Frontal cortex (tissue), 2 donors: ENCODE data around the gene PCDHGC3.

DNA sequence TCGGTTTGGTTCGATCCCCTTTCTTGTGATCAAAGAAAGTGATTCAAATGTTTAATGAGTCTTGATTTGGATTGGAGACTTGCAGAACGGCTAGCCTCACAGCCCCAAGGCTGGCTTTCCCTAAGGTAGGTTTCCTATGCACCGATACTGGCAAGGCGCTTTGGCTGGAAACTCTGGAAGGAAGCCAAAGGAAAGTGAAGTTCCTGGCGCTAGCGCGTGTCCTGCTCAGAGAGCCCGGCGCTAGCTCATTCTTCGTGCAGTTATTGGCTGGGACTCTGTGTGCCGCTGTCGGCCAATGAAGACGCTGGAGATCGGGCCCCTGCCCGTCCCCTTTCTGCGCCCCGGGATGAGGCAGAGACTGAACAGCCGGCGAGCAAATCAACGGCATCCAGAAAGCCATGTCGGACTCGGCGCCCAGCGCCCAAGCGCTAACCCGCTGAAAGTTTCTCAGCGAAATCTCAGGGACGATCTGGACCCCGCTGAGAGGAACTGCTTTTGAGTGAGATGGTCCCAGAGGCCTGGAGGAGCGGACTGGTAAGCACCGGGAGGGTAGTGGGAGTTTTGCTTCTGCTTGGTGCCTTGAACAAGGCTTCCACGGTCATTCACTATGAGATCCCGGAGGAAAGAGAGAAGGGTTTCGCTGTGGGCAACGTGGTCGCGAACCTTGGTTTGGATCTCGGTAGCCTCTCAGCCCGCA lies at the start of gene PCDHGC3:
PCDHGC3 (plus strand) TSS at position 354 of the 697 bp plus-strand sequence.
- RAMPAGE, long total RNA: no peak

DNA sequence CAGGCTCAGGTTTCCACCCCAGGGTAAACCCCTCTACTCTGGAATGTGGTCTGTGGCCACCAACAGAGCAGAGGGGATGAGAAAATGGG lies 25.5 kb downstream of the PCDHGC5 start:
- RAMPAGE, long total RNA: no peak

DNA sequence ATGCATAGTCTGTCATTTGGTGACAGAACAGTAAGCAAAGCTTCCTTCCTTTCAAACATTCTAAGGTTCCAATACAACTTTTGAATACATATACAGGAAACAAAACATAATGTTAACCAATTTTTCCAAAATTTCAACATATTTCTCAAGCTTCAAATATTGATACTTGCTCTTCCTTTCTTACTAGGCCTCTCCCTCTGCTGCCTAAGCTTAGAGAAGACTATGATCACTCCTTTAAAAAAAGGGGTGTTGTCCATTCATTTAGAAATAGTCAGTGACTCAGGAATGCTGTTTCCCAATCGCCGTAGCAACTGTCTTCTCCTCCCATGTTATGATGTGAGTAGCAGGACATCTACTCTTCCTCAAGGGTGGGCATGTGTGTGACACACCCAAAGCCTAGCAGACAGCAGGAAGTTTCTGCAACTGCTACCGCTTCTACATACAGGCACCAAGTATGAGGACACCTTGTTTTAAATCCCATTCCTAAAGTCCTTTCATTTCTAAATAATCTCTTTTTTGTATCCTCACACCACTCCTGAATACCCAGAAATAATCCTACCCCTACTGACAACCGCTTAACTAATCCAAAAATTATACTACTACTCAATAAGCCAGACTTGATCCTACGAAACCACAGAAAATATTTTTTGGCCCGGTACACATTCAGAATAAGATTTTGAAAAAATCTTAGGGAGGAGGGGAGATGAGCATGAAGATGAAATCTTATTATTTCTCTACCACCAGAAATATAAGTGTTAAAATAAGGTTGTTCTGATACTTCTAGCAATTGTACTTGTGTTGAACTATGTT lies 14.4 kb downstream of the DIAPH1 start:
- RAMPAGE, long total RNA: no peak

GRCh38 chr5:141622940-141623864 lies 4.4 kb upstream of the DIAPH1 start:
- RAMPAGE, long total RNA: no peak

- RAMPAGE, long total RNA: no peak
Measured at GRCh38 chr5:141644103-141644831, 7.0 kb downstream of the FCHSD1 start.

DNA sequence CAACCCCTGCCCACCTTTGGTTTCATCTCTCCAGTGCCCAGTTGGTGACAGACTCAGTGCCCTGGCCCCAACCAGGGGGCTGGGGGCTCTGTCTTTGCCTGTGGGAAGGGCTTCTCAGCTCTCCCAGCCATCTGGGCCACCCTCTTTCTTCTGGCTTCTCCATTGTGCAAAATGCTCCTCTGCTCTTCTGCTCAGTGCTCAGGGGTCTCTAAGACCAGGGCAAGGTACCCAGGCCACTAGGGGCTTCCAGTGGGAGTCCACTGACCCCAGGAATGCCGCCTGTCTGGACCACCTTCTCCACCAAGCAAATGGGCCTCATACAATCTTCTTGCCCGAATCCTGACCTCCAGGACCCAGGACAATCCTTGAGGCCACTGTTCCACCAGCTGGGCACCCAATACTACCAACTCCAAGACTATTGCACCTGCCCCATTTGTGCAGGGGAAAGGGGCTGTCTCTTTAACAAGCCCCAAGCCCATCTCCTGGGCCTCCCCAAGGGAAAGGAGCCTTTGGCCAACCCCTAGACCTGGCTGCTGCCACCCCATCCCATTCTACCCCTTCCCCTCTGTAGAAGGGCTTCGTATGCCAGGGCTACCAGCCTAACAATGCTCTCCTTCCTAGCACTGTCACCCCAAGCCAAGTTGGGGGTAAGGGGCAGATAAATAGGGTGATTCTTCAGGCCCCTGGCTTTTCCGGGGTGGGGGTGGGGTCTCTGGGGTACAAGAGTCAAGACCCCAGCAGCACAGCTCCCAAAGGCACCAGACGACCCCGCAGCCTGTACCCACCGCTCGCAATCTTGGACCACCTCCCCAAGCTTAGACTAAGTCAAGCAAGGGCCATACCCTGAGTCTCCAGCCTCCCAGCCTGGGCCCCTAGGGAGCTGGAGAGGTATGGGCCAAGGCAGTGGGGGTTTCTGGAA lies 26.3 kb downstream of the PCDH1 start:
- RAMPAGE, long total RNA: no peak

- RAMPAGE, long total RNA: no peak
Measured at GRCh38 chr5:141877736-141878097, 493 bp downstream of the PCDH1 start.

GRCh38 chr5:141940674-141941273 lies 17.1 kb downstream of the DELE1 start:
- RAMPAGE, long total RNA: no peak

DNA sequence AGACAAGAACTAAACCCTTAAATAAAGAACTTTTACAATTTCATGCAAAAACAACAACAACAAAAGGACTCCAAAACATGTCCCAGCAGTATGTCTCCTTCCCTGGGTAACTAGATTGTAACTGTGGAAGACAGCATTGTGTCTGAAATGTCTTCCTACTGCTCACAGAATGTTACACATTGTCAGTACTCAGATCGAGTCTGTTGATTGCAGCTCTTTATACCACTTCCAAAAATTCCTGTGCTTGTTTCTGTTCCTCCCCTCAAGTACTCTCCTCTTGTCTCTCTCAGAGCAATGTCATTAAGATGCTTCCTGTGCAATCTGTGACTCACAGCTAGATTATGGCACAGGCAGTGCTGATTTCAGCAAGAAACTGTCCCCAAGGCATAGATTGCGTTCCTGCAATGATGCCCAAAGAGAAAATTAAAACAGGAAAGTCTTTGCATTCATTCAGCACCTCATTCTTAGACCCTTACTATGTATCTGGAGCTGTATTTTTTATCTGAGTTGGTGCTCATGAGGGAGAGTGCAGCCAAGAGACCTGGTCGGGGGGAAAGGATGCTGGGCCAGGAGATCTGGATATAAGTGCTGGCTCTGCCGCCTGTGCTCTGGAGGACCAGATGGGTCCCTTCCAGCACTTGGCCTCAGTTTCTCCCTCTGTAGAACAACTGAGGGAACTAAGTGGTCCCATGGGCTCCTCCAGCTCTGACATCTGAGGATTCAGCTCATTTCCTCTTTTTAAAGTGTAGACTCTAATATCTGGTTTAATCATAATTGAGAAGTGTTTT lies 40.7 kb upstream of the GNPDA1 start:
- RAMPAGE, long total RNA: no peak

DNA sequence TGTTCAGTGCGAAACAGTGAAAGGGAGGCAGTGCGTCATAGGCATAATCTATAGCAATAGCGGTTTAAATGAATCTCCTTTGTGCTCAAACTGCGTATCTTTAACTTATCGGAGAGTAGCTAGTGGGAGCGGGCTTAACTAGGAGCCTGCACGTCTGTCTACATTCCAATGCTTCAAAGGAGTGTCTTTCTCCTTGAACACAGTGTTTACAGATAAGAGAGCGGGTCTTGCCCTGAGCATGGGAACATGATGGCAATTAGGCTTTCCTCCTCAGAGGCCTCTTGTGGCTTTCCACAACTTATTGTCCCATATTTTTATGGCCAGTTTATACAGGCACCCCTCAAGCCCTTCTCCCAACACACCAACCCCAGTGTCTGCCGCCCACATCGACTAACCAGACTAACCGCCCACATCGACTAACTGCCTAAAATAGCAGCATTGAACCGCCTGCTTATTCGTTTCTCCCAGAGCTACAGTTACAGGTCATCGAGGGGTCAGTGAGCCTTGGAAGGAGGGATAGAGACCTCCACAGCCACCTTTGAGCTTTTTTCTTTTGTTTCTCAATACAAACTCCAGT lies 19.5 kb upstream of the NDFIP1 start:
- RAMPAGE, long total RNA: no peak

GRCh38 chr5:142137108-142138110 lies 28.8 kb downstream of the NDFIP1 start:
- RAMPAGE, long total RNA: no peak

- RAMPAGE, long total RNA: no peak
Measured at GRCh38 chr5:142223759-142224268, 101.0 kb downstream of the SPRY4 start.

DNA sequence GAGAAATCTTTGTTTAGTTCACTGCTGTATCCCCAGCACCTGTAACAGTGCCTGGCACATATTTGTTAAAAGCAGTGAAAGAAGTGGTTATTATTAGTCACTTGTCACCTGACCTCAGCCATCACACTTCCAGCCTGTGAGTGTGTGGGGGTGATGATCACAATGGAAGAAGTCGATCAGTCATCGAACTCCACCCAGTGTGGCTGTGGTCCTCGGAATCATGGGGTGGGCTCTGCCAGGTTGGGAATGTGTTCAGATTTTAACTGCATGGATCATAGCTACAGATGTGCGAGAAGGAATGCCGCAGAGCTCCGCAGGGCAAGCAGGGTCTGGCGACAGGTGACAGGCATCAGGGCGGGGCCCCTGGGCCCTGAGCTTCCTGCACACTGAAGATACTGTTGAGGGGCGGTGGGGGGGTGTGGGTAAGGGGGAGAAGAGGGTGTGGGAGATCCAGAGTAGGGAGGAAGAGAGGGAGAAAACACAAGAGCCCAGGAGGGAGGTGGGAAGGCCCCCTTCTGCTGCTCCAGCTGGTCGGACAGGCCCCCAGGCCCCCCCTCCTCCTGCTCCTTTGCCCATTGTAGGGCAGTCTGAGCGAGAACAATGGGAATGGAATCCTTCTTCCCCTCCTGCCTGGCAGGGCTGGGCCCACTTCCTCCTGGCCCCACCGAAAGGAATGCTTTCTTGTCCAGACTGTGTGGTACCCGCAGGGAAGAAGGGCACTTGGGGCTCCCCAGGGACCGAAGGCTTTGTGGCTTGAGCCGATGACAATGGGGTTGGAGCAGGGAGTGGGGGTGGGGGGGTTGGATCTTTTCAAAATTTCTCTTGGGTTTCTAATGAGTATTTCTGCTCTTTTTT lies 89.5 kb downstream of the SPRY4 start:
- RAMPAGE, long total RNA: no peak

DNA sequence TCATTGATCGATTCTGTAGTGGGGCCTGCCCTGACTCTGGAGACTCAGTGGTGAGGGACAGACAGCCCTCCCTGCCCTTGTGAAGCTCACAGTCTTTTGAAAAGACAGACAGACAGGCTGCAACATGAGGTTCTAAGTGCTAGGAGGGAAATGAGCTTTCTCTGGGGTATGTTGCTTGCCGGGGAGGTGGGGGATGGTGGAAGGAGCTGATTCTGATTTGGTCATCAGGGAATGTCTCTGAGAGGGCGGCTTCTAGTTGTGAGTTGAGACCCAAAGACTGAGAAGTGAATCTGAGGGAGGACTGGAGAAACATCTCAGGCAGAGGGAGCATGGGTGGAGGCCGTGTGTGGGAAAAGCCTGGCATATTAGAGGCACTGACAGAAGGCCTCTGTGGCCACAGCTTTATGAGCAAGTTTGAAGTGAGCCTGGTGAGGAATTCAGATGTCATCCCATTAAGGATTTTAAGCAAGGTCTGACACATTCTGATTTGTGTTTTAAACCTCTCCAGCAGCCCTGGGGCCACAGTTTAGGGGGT lies 2.7 kb upstream of the SPRY4 start:
- RAMPAGE, long total RNA: no peak

DNA sequence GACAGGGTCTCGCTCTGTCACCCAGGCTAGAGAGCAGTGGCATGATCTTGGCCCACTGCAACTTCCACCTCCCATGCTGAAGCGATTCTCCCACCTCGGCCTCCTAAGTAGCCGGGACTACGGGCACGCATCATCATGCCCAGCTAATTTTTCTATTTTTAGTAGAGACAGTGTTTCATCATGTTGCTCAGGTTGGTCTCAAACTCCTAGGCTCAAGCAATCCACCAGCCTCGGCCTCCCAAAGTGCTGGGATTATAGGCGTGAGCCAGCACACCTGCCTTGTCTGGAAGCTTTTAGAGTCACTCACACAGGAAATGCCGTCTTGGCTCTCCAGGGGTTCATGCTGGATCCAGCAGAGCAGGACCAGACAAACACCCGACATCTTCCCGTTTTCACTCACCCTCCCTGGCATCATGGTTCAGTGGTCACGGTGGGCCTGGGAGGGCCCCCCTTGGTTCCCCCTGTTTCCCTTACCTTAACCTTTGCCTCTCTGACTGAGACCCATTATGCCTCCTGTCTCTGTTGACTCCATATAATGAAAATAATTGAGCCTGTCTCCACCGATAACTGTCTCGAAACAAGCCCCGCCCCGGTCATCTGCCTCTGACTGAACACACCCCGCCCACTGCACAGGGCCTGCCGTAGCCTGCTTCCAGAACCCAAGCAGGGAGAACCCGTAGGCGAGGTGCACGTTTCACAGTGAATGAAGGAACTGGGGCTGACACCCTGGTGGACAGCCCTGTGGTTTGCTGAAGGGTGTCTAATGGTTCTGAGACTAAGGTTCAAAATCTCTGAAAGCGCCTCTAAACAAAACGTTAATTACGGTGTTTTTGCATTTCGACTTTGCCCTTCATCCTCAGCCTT lies 39.5 kb upstream of the SPRY4 start:
- RAMPAGE, long total RNA: no peak

- RAMPAGE, long total RNA: no peak
Measured at GRCh38 chr5:142432122-142432747, 107.4 kb upstream of the SPRY4 start.

- RAMPAGE, long total RNA: no peak
Measured at GRCh38 chr5:142438481-142439115, 113.8 kb upstream of the SPRY4 start.

DNA sequence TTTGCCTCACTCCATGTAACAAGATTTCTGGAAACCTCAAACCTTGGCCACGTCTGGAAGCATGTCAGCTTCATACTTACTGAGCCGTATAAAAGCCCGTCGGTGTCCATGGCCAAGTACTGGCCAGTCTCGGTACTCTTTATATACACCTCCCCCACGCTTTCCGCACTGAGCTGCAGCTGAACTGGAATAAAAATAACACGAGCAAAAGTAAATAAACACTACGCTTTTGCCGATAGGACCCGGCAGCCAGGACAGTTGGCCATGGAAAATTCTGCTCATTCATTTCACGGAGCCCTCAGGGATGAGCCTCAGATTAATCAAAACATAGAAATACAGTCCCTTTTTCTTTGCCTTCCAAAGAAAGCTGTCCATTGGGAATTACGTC lies 85.3 kb downstream of the FGF1 start:
- RAMPAGE, long total RNA: no peak

DNA sequence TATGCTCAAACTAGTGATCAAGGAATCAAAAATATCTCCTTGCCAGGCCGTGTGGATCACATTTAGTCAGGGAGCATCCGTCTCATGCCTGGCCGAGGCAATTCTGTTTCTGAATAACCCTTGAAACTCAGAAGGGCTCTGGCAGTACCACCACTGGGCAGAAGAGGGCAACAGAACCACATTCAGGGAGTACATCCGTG lies 74.9 kb downstream of the FGF1 start:
- RAMPAGE, long total RNA: no peak

- RAMPAGE, long total RNA: no peak
Measured at GRCh38 chr5:142716923-142717506, 31.1 kb upstream of the FGF1 start.